Airway epithelial cell (primary cell): Measurements from ENCODE around the genes APBB1, HPX, MRPL17 and NLRP10.

DNA sequence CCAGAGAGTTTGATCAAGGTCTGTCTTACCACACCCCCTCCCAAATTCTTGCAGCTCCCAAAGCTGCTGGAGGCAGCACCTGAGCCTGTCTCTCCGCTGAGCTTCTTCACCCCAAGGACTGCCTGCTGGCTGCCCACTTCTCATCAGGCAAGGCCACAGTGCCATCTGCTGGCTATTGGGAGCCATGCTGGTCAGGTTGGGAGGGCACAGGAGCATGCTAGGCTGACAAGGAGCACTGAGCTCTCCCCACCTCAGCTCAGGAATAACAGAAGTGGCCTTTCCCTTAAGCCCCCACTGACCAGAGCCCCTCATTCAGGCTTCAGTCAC, 27.2 kb upstream of the SMPD1 start:
- RAMPAGE, long total RNA: no peak

GRCh38 chr11:6394633-6395146, 4.4 kb downstream of the SMPD1 start:
- RAMPAGE, long total RNA: no peak

- RAMPAGE, long total RNA: no peak
These were observed 12.3 kb downstream of the SMPD1 start for GRCh38 chr11:6402458-6403176.

DNA sequence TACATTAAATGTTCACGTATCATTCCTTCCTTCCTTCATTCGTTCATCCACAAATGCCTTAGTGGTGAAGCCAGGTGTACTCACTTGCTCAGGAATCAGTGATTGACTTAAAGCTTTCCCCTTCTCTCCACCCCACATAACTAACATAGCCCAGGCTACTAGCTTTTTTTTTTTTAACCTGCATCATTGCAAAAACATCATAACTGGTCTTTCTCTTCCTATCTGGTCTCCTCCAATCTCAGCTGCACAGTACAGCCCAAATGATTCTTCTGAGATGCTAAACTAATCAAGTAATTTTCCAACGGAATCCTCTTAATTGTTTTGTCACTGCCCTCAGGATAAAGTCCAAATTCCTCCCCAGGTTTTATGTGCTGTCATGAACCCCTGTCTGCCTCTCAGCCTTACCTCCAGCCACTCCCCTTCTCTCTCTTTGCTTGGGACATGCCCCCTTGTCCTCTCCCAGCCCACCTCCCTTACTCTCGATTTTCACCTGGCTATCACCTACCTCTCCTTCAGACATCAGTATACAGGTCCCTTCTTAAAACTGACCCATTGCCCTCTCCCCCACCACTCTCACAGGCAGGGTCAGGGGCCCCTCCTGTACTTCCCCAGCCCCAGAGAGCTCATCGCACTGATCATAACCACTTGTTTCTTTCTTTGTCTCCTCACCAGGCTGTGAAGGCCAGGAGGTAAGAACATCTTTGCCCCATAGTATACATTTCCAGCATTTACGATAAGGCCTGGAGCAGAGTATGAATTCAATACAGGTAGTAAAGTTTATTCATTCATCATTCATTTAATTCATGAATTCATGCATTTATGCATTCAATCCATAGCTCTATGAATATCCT, 12.4 kb downstream of the APBB1 start:
- RAMPAGE, long total RNA: no peak

GRCh38 chr11:6418071-6419329, at the start of gene APBB1:
APBB1 (minus strand) TSS chr11:6419094.
- RAMPAGE, long total RNA: no peak

- RAMPAGE, long total RNA: no peak
These were observed 3.5 kb downstream of the HPX start for GRCh38 chr11:6437113-6437933.

- RAMPAGE, long total RNA: no peak
These were observed at the start of gene HPX for GRCh38 chr11:6440875-6441450. HPX (minus strand) TSS chr11:6440987.

DNA sequence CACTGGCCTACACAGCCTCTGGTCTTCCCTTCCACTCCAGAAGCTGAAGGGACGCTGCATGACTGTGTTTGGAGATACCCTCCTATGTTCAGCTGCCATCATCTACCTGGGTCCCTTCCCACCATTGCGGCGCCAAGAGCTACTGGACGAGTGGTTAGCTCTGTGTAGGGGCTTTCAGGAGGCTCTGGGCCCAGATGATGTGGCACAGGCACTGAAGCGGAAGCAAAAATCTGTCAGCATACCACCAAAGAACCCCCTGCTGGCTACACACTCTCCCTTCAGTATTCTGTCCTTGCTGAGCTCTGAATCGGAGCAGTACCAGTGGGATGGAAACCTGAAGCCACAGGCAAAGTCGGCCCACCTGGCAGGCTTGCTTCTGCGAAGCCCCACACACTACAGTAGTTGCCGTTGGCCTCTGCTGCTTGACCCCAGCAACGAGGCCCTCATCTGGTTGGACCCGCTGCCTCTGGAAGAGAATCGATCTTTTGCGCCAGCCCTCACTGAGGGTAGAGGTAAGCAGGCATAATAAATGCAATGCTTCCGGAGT, 39.0 kb downstream of the RRP8 start:
- RAMPAGE, long total RNA: no peak

- RAMPAGE, long total RNA: no peak
These were observed 1.3 kb downstream of the ILK start for GRCh38 chr11:6604862-6605277.

DNA sequence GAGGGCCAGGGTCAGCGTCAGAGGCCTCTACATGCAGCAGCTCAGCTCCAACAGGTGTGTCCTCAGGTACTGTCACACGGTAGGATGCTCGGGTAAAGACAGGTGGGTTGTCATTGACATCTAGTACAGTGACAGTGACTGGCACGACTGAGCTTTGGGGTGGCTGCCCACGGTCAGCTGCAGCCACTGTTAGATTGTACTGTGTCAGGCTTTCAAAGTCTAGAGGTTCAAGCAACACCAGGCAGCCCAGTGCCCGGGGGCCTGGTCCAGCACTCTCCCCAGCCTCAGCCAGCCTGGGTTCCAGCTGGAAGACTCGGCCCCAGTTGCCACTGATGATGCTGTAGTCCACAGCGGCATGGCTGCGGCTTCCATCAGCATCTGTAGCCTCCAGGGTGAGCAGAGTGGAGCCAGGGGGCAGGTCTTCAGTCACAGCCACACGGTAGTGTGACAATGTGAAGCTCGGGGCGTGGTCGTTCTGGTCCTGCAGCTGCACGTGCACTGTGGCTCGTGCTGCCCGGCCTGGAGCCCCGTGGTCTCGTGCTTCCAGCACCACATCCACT, 4.6 kb upstream of the TPP1 start:
- RAMPAGE, long total RNA: no peak

DNA sequence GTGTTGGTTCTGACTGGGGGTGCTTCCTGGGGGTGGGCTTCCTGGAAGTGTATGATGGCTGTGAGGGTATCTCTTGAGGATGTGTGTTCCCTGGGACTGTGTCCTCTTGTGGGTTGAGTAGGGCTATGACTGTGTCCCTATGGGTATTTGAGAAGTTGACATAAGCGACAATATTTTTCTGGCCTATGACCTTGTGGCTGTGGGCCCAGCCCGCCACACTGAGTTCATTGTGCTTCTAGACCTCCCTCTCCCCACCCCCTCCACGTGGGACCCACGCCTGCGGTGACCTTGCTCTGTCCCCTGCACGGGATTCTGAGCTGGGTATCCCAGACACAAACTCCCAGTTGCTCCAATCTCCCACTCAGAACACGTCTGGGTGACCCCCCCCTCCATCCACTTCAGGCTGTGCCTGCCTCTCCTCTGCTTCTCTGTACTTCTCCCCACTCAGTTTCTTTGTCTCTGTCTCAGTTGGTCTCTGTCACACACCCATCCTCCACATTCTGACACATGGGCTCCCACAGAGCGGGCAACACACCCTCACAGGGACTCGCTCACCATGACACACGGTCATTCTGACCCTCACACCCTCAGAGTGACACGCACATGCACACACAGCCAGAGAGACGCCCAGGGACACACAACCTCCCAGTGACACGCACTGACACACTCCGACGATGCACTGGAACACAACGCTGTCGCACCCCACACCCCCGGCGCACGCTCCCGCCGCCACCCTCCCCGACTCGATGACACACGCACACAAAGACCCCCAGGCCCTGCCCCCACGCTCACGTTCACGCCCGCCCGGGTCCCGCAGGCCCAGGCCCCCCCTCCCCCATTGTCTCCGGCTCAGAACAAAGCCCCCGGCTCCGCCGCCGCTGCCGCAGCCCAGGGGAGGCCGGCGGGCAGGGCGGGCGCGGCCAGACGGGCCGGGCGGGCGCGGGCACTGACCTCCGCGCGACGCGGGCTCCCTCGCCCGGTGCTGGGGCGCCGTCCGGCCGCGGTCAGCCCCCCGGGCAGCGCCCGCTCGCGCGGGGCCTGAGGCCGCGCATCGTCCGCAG, 667 bp downstream of the DCHS1 start:
- RAMPAGE, long total RNA: no peak

- RAMPAGE, long total RNA: start-site peak on the minus strand at chr11:6683273-6683341, 1,965 and 523 reads in 2 replicates
These were observed at the start of gene MRPL17 for GRCh38 chr11:6682561-6683818. MRPL17 (minus strand) TSS chr11:6683340.

DNA sequence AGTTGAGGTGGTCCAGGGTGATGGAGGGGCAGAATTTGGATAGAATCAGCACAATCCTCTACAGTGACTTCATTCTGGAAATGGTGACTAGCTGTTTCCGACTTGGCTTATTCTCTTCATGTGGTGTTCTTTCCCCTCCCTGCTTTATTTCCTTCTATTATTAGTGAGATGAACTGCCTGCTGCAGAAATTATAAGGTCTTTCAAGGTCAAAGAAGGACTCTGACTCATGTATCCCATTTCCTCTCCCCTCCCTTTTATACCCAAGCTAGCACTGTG, 12.2 kb upstream of the MRPL17 start:
- RAMPAGE, long total RNA: no peak

DNA sequence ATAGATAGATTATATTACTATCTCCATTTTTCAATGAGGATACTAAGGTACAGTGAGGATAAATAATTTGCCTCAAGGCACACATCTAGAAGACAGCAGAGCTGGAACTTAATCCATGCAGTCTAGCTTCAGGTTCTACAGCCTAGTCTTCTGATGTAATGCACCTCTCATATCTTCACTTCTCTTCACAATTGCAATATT, 16.9 kb upstream of the OR6A2 start:
- RAMPAGE, long total RNA: no peak

GRCh38 chr11:7515420-7516074, 1.7 kb downstream of the PPFIBP2 start:
- RAMPAGE, long total RNA: no peak

- RAMPAGE, long total RNA: no peak
These were observed 62.8 kb downstream of the PPFIBP2 start for GRCh38 chr11:7576736-7576952.

GRCh38 chr11:7965249-7965512, at the start of gene NLRP10:
NLRP10 (minus strand) TSS chr11:7965447.
- RAMPAGE, long total RNA: no peak

GRCh38 chr11:8310724-8311276, 47.1 kb upstream of the LMO1 start:
- RAMPAGE, long total RNA: no peak

DNA sequence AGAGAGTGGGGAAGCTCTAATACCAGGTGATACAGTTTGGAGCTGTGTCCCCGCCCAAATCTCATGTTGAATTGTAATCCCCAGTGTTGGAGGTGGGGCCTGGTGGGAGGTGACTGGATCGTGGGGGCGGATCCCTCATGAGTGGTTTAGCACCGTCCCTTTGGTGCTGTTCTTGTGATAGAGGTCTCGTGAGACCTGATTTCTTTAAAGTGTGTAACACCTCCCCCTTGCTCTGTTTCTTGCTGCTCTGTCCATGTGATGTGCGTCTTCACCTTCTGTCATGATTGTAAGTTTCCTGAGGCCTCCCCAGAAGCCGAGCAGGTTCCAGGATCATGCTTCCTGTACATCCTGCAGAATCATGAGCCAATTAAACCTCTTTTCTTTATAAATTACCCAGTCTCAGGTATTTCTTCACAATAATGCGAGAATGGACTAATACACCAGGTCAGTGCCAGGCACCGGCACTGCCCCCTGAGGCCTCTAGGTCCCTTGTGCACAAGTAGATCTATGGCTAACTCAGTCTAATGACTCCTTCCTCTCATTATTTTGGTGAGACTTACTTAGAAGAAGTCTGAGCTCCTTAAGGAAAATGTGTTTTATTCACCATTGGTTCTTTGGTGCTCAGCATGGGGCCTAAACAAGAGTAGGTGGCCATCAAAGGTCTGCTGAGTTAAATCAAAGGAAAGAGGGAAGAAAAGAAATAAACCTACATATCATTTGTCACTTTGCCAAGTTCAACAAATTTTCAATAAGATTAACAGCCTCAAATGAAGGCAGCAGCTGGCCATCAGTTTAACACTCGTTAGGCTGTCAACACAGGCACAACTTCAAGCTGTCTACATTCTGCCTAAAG, 40.6 kb downstream of the TRIM66 start:
- RAMPAGE, long total RNA: no peak

DNA sequence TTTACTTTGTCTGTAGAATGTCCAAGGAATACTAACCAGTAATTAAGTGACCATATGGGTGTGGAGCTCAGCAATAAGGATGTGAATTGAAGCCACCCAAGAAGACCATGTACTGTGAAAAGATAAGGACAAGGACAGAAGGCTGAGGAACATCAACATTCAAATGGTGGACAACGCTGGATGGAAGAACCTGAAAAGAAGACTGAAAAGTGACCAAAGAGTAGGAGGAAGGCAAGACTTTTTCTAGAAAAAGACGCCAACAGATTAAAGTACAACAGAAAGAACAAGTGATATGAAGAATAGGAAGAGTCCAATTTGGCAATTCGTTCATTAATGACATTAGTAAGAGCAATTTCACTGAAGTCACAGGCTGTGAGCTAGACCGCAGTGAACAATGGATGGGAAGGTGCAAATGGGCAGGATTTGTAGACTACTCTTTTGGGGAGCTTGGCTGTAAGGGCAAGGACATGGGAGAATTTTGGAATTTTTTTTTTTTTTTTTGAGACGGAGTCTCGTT, 1.8 kb downstream of the TRIM66 start:
- RAMPAGE, long total RNA: no peak